Measurements from ENCODE around the genes GSTA2, COL21A1 and ZNF451.

DNA sequence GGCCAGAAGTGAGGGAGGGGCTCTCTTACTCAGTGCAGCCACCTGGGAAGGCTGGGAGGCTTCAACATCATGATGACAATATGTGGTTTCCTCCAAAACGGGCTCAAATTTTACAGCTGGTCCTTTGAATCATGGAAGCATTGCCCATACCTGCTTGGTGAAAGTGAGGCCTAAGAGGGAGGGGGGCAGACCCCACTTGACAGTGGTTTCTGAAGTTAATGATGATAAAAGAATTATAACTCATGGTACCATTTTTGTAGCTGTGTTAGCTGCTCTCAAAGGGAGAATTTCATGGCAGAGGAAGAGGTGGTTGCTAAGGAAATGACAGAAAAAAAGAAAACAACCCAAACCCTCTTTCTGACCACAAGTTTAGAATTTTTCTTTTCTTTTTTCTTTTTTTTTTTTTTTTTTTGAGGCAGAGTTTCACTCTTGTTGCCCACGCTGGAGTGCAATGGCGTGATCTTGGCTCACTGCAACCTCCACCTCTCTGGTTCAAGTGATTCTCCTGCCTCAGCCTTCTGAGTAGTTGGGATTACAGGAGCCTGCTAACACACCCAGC, 22.3 kb upstream of the EFHC1 start:
- PRO-cap, 3 experiments: no peak in any of the 3 experiments
- RRBS: no CpG with 5 or more reads among the region's 3 CpGs

DNA sequence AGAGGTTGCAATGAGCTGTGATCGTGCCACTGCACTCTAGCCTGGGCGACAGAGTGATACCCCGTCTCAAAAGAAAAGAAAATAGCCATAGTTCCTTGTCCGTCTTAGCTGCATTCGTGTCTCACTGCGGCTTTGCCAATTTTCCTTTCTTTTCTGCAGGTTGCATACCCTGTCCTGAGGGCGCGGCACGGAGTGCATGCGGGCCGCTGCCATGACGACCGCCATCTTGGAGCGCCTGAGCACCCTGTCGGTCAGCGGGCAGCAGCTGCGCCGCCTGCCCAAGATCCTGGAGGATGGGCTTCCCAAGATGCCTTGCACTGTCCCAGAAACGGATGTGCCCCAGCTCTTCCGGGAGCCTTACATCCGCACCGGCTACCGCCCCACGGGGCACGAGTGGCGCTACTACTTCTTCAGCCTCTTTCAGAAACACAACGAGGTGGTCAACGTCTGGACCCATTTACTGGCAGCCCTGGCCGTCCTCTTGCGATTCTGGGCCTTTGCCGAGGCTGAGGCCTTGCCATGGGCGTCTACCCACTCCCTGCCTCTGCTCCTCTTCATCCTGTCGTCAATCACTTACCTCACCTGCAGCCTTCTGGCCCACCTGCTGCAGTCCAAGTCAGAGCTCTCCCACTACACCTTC, 17.0 kb upstream of the EFHC1 start:
- PRO-cap, 3 experiments: no peak in any of the 3 experiments
- RRBS: no CpG with 5 or more reads among the region's 33 CpGs

- PRO-cap, 3 experiments: no peak in any of the 3 experiments
- RRBS: no CpG with 5 or more reads among the region's 15 CpGs
These were observed 77.5 kb downstream of the EFHC1 start for GRCh38 chr6:52497399-52498353.

DNA sequence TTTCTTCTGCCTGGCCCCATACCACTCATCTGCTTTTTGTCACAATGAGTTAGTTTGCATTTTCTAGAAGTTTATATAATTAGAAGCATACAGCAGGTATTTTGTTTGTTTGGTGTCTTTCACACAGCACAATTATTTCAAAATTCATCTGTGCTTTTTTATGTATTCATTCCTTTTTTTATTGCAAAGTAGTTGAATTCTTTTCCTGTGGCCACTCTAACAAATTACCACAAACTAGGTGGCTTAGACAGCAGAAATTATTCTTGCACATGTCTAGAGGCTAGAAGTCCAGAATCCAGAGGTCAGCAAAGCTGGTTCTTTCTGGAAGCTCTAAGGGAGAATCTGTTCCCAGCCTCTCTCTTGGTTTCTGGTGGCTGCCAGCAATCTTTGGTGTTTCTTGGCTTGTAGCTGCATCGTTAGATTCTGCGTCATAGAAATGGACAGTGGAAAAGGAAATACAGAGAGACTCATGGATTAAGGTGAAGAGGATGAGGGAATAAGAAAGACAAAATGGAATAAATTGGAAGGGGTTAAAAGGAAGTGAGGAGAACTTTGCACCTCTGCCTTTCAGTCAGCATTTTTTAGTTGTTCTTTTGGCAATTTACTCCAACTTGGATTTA, 39.3 kb downstream of the GSTA2 start:
- PRO-cap, 3 experiments: no peak in any of the 3 experiments
- RRBS: no CpG with 5 or more reads among the region's 2 CpGs

- PRO-cap, 3 experiments: no peak in any of the 3 experiments
- RRBS: no CpG with 5 or more reads among the region's 1 CpG
These were observed at the start of gene GSTA2 for GRCh38 chr6:52763186-52763748. TSS of gene GSTA2 (minus strand) at chr6:52763475.

GRCh38 chr6:52801446-52802117, 2.0 kb downstream of the GSTA1 start:
- PRO-cap, 3 experiments: no peak in any of the 3 experiments
- RRBS: no CpG with 5 or more reads among the region's 3 CpGs

GRCh38 chr6:53258222-53259118, 90.3 kb downstream of the ELOVL5 start:
- PRO-cap, 3 experiments: no peak in any of the 3 experiments
- RRBS: no CpG with 5 or more reads among the region's 7 CpGs

- PRO-cap, 3 experiments: no peak in any of the 3 experiments
- RRBS: no CpG with 5 or more reads among the region's 5 CpGs
These were observed 20.9 kb downstream of the ELOVL5 start for GRCh38 chr6:53327646-53328353.

DNA sequence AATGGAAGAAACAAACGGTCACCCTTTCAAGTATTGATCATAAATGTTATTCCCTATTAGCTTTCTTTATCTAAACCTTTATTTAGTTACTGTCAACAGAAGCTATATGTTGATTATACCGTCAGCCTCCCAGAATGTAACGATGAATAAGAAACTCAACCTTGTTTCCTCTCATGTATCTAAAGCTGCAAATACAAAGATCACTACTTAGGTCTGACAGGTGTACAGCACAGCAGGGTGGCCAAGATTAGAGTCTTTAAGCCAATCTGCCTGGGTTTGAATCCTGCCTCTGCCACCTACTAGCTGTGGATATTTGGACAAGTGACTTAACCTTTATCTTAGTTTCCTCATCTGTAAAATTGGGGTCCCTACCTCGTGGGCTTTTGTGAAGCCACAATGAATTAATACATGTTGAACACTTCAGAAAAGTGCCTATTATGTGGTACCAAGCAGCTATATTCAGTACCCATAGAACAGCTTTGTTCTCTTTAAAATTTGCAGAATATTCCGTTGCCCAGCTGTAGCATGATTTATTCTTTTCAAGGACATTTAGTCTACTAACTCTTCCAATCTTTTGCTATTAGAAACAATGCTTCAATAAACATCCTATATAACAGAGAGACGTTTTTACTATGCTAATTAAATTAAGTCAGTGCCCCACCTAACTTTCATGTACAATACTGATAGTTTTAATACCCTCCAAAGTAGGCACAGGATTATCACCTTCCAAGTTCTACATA, 7.4 kb downstream of the ELOVL5 start:
- PRO-cap, 3 experiments: no peak in any of the 3 experiments
- RRBS: no CpG with 5 or more reads among the region's 6 CpGs

GRCh38 chr6:53358434-53358720, 9.6 kb upstream of the ELOVL5 start:
- PRO-cap, 3 experiments: no peak in any of the 3 experiments
- RRBS: no CpG with 5 or more reads among the region's 3 CpGs

DNA sequence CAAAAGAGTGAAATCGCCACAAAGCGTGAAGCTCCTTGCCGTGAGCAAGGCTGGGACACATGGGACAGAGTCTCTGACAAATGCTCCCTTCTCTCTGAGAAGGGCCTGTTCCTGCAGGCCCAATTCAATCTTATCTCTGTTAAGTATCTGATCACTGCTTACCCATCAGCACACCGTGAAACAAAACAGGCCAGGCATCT, 79.3 kb downstream of the GCLC start:
- PRO-cap, 3 experiments: peak in 1 of 3 experiments; most common minus-strand start position 96 of the sequence (in 1)
- RRBS: no CpG with 5 or more reads among the region's 4 CpGs

DNA sequence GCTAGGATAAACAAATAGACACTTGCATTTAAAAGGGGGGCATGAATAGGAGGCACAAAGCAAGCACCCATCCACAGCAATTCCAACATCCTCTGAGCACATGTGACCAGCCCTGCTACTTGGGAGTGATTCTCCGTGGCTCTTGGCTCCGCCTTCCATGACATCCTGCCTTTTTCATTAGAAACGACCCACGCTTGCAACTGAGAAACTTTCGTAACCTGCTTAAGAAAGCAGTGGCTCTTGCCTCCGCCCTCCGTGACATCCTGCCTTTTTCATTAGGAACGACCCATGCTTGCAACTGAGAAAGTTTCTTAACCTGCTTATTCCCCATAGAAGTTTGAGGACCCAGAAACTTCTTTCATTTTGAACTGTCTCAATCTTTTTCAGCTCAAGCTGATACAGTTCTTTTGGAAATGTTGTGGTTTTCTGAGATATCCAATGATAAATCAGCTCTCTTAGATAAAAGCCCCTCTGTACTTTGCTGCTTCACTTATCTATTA, 53.3 kb upstream of the LRRC1 start:
- PRO-cap, 3 experiments: no peak in any of the 3 experiments
- RRBS: no CpG with 5 or more reads among the region's 8 CpGs

DNA sequence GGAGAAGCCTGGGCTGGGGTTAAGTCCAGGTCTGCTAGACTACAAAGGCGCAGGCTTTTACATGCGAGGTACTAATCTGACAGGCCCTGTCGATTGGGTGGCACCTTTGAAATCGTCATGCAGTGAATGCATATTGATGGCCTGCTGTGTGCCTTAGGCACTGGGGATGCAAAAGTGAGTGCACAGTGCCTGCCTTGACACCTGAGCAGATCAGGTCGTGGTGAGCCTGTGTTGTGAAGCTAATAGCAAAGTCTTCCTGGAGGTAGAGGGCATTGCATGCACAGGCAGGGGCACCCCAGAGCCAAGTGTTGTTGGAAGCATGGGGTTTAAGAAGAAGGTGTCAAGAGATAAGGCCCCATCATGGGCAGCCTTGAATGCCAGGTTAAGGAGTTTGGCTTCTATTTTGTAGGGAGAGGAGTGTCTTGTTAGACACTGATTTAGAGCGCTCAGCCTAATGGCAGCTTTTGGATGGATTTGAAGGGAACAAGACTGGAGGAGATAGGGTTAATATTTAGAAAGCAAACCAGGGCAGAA, 17.0 kb downstream of the LRRC1 start:
- PRO-cap, 3 experiments: no peak in any of the 3 experiments
- RRBS: no CpG with 5 or more reads among the region's 6 CpGs

DNA sequence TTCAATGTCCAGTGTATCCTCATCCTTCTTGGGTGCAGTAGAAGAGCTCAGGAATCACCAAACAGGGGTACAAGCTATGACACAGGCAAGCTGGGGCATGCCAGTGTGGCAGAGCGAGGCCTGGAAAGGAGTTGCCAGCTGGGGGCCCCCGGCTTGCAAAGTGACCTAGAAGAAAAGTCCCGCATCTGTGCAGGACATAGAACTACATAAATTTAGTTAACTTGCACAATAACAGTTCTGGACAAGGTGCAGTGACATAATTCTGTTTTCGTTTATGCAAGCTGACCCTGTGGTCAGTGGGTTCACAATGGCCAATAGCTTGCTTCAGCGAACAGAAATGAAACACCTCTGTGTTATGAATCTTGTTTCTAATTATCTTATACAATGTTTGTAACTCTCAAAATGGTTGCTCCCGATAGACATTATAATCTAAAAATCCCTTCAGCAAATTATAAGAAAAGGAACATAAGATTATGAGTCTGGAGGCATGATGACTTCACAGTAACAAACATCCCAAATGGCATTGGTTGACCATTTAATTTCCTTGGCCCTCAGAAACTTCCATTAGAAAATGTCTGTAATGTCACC, 111.8 kb upstream of the MLIP start:
- PRO-cap, 3 experiments: no peak in any of the 3 experiments
- RRBS: no CpG with 5 or more reads among the region's 6 CpGs

- PRO-cap, 3 experiments: no peak in any of the 3 experiments
- RRBS: 3% methylated on average over 6 of the region's 29 CpGs
These were observed at the start of gene COL21A1 for GRCh38 chr6:56247239-56247900. TSS of gene COL21A1 (minus strand) at chr6:56247580.

GRCh38 chr6:56515343-56515865, 268.0 kb upstream of the COL21A1 start:
- PRO-cap, 3 experiments: no peak in any of the 3 experiments
- RRBS: no CpG with 5 or more reads among the region's 6 CpGs

DNA sequence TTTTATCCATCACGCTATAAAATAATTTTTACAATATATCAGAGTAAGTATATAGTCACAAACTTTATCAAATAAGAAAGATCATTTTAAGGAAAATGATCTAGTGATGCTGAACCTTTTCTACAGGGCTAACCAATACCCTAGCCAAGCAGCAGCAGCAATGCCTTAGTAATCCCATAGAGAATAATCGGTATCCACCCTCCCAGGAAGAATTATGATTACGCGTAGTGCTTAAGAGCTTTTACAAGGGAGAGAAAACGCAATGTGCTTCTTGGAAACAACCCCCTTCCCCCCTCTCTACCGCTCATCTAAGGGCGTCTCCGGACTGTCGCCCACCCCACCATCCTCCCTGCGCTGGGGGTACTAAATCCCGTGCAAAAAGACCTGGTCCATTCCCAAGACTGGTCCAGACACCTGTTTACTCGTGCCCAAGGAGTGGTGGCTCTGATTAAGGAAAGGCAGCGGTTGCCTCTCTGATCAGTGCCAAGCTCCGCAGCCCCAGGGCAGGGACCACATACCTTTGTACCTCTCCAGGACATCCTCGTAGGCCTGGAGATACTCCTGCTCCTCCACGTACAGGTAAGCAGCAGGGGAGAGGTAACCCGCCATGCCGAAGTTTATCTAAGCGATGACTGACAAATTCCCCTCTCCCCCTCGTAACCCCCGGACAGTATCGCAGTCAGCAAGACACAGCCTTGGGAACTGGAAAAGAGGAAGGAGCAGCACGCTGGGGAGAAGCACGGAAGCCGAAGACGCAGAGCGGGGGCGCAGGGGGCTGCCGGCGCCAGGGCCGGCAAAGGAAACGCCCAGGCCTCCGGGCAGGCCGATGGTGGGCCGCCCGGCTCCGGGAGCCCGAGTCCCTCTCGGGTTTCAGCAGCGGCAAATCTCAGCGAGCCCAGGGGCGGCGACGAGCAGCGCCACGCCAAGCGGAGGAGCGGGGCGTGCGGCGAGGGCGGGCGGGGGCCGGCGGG, 111.8 kb downstream of the DST start:
- PRO-cap, 3 experiments: peak in 2 of 3 experiments; most common plus-strand start position 262 of the sequence (in 2); most common minus-strand start position 754 of the sequence (in 2)
- RRBS: under 1% methylated on average over 11 of the region's 55 CpGs

GRCh38 chr6:57089719-57090396, at the start of gene ZNF451:
TSS of gene ZNF451 (plus strand) at chr6:57090188.
- PRO-cap, 3 experiments: peak in 3 of 3 experiments; most common plus-strand start chr6:57090174 (in 3); most common minus-strand start chr6:57089975 (in 3)
- RRBS: 2% methylated on average over 17 of the region's 54 CpGs

DNA sequence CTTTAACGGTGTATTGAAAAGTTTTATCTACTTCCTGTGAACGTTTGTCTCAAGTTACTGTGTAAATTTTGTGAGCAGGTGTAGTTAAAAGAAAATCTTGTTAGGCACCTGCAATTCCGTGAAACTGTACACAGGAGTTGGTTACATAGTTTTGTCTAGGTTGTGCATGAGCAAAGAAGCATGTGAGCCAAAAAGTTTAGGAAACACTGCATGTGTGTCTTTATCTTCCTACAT, 1.4 kb downstream of the BAG2 start:
- PRO-cap, 3 experiments: no peak in any of the 3 experiments
- RRBS: no CpG with 5 or more reads among the region's 3 CpGs

GRCh38 chr6:62766328-62766728, 480.3 kb upstream of the KHDRBS2 start:
- PRO-cap, 3 experiments: no peak in any of the 3 experiments
- RRBS: no CpG with 5 or more reads among the region's 5 CpGs

Measured in breast (tissue), 4 donors.